Skin of body (tissue), 2 donors: ENCODE results near the genes DEDD2, TMEM145, TEX101 and ZNF230.

- RAMPAGE, long total RNA = no peak
Measured at GRCh38 chr19:42092041-42092767, 16.2 kb downstream of the ZNF574 start.

DNA sequence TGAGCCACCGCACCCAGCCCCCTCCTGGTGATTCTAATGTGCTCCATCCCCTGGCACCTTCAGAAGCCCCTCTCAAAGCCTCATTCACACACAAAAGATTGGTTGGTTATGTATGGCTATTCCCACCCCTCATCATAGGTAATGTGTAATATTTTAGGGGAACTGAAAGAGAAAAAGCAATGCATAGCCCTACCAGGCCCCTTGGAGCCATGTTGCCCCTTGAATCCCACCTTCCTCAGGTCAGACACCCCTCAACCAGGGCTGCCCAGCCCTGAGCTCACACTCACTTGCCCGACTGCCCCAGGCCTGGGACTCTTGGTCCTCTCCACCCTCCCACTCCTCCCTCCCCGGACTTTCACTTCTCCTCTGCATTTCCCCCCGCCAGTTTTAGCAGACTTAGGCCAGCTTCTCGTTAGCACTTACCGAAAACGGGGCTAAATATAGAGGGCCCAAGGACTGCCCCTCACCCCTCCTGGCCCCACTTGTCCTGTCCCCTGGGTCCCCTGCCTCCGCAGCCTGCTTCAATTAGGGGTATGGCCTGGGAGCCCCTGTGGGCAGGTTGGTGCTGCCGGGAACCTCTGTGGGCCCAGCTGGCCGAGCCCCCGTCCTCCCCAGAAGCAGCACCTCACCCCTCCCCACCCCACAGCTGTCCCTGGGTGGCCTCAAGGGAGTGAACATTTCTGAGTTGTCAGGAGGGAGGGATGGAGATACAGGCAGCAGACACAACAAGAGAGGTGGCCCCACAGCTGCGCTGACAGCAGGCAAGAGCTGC is 2.9 kb downstream of the POU2F2 start:
- RAMPAGE, long total RNA = no peak

DNA sequence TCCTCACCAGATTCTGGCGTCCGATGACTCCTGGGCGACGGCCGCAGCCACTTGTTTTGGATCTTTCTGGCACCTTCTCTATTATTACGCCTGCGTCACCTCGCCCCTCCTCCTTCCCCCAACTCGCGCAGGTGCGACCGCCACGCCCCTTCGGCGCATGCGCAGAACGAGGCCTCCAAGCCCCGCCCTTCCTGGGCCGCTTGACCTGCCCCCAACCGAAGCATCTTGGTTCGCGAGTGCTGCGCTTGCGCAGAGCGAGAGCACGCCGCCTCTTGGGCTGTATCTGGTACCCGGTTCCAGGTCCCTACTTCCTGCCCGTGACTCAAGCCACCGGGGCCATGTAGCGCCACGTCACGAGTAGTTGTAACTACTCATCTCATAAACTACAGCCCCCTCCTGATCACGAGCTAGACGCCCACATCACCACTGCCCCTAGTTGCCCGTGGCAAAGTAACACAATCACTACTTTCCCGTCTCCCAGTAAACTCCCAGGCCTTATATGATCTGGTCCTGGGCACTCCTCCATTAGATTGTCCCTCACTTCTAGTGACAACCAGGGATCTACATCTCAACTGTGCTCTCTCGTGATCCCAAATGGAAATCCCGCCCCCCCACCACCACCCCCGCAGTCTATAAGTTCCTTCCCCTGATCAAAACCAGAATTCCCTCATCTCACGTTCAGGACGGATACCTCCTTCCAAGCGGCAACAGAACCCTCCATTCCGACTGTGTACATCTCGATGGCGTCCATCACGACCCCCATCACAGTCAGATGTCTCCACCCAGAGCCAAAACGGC is at the start of gene DEDD2:
DEDD2 (minus strand) TSS at position 53 of the 798 bp plus-strand sequence.
- RAMPAGE, long total RNA = no peak

DNA sequence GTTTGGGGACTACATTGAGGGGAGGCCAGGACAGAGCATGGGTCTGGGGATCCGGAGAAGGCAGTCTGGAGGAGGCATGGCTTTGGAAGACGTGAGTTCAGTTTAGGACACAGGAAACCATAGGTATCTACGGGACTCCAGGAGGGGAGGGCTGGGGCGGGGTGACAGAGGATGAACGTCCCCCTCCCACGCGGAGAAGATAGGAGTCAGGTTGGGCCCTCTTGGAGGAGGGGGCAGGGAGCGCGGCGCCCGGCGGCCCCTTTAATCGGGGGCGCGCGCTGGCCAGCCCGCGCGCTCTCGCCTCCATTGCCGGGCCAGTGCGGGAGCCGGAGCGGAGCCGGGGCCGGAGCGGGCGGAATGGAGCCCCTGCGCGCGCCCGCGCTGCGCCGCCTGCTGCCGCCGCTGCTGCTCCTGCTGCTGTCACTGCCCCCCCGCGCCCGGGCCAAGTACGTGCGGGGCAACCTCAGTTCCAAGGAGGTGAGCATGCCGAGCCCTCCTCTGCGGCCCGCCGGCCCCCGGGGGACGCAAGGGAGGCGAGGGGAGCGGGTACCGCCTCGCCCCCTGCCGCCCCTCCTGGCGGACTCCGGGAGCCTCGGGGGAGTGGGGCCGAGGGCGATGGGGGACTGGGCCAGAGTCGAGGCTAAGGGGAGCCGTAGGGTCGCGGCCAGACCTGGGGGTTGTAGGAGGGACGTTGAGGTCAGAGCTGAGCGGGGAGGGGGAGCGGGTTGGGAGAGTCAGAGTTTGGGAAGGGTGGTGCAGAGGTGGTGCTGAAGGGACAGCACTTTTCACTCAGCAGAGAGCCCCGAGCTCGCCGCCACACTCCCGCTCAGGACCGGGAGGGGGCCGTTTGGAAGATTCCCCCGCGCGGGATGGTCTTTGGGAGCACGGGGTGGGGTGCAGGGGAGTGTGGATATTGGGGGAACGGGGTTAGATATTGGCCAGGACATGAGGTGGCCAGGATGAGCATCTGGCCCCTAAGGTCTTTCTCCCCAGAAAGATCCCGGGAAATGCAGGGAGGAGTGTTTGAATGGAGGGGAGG is at the start of gene TMEM145:
TMEM145 (plus strand) TSS at position 290 of the 1,039 bp plus-strand sequence.
- RAMPAGE, long total RNA = no peak

- RAMPAGE, long total RNA = no peak
Measured at GRCh38 chr19:42407938-42408764, 18.1 kb upstream of the CNFN start.

- RAMPAGE, long total RNA = no peak
Measured at GRCh38 chr19:43414771-43415041, at the start of gene TEX101. Gene TEX101, plus strand, starts transcription at chr19:43414890.

DNA sequence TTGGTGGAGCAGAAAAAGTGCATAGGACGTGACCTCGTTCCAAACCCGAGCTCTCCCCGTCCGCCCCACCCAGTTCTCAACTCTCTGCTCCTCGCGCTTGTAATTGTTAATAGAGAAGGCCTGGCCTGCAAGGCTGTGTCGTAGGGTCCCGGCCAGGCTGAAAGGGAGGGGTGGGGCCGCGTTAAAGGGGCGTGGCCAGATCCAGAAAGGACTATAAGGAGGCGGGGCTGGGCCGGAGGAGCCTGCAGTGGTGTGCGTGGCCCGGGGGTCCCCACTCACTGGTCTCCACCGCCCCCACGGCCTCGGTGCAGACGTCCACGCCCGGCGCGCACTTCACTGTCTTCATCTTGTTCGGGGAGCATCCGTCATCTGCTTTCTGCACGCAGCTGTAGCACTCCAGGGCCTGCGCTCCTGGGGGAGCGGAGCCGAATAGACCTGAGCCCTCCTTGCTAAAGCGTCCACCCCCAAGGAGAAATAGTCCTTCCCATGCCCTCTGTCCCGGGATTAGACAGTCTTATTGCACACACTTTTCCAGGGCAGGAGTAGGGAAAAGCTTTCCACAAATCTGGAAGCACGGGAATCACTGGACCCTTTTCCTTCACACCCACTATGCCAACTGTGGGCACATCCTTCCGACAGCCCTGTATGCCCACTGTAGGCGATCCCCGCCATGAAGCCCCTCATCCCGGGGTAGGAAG is 1.2 kb downstream of the LYPD3 start:
- RAMPAGE, long total RNA = no peak

DNA sequence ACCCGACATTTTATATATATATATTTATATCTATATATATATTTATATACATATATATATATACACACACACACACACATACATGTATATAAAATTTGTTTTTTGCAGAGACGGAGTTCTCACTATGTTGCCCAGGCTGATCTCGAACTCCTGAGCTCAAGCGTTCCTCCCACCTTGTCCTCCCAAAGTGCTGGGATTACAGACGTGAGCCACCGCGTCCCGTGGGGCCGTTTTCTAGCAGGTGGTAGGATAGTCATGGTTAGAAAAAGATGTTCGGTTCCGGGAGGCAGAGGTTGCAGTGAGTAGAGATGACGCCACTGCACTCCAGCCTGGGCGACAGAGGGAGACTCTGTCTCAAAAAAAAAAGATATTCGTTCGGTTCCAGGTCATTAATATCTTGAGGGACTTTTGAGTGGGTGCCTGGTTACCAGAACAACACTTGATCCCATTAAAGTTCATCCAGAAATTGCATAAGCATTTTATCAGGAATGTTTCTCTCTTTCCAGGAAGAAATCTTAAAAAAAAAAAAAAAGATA is 771 bp upstream of the ETHE1 start:
- RAMPAGE, long total RNA = no peak

GRCh38 chr19:43562290-43563369 is 12.7 kb downstream of the XRCC1 start:
- RAMPAGE, long total RNA = no peak

DNA sequence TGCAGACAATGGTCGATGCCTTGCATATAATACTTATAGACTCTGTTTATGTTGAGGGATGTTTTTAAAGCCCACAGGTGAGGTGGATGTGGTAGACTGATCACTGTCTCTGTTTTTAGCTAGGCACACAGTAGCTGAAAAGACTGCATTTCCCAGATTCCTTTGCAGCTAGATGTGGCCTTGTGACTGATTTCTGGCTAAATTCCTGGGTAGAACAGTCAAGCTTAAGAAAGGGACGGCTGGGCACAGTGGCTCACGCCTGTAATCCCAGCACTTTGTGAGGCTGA is 3.9 kb downstream of the ZNF576 start:
- RAMPAGE, long total RNA = no peak

- RAMPAGE, long total RNA = no peak
Measured at GRCh38 chr19:43634362-43634962, 5.2 kb downstream of the CADM4 start.

DNA sequence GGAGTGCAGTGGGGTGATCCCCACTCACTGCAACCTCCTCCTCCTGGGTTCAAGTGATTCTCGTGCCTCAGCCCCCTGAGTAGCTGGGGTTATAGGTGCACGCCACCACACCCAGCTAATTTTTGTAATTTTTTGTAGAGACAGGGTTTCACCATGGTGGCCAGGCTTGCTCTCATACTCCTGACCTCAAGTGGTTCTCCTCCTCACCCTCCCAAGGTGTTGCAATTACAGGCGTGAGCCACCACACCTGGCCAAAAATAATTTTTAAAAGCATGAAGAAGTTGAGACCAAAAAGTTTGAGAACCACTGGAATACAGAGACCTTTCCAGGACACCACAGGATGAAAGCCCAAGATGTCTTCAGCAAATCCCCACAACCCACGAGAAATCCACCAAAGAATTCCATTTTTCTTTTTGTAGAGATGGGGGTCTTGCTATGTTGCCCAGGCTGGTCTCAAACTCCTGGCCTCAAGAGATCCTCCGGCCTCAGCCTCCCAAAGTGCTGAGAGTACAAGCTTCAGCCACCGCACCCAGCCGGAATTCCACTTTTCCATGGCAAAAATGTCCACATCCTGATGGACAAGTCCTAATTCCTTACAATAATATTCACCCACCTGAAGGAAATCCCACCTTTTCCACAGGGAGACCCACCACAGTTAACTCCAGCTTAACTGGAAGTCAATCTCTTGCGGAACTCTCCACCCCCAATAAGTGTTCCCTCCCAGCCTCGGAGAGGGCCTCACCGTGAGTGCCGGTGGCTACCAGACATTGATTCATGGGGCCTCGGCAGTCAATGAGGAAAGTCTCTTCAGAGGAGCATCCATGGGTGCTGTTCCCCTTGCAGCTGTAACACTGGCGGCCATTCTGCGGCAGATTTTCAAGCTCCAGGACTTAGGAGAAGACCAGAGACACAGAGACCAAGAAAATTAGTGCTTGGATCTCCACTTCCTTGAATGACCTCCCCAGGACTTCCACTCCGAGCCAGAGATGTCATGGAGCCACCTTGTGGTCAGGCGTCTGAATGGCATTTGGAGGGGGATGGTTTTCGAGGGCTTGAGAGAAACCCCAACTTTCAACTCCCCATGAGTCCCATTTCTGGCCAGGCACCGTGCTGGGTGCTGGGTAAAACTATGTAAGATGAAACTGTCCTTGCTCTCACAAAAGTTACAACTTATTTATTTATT is 12.2 kb upstream of the CADM4 start:
- RAMPAGE, long total RNA = no peak

DNA sequence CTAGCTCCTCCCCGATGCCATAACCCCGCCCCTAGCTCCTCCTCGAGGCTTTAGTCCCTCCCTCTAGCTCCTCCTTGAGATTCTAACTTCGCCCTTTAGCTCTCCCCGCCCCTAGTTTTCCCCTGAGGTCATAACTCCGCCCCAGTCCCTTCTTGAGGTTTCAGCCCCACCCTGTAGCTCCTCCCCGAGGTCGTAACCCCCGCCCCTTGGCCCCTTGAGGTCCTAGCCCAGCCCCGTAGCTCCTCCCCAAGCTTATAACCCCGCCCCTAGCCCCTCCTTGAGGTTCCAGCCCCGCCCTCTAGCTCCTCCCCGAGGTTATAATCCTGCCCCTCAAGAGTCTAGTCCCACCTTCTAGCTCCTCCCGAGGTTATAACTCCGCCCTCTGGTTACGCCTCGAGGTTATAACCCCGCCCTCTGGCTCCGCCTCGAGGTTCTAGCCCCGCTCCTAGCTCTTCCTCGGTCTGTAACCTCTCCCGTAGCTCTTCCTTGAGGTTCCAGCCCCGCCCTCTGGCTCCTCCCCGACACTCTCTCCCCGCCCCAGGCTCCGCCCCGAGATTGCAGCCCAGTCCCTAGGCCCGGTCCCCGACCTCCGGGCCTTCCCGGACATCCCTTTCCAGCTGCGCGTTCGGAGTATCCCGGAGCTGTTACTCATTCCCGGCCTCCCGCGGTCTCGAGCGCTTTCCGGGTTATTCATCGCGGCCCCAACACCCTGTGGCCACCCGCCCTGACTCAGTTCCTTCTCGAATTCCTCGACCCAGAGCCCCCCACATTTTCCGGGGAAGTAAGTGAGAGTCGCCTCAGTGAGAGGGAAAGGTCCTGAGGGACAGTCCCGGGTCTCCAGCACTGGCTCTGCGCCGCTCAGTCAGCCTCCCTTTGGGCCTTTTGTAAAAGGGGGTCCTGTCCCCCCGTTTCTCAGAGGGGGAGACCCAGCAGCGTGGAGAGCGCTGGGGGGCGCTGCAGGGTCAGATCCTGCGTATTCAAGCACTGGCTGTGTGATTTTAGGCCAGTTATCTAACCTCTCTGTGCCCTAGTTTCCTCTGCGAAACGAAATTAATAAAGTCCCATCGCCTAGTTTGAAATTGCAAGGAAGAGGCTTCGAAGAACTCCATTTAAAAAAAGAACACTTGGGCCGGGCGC is 1.2 kb downstream of the PLAUR start:
- RAMPAGE, long total RNA = no peak

DNA sequence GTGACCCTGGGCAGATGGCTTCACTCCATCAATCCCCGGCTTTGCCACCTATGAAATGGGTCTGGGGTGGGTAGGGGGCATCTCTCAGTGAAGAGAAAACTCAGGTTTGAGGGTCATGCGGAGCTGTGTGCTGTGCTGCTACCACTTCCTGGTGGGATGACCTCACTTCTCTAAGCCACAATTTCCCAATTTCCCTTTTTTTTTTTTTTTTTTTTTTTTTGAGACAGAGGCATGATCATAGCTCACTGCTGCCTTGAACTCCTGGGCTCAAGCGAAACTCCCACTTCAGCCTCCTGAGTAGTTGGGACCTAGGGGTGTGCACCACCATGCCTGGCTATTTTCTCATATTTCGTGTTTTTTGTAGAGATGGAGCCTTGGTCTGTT is 4.7 kb upstream of the PLAUR start:
- RAMPAGE, long total RNA = no peak

- RAMPAGE, long total RNA = no peak
Measured at GRCh38 chr19:43798324-43799226, 3.7 kb downstream of the LYPD5 start.

DNA sequence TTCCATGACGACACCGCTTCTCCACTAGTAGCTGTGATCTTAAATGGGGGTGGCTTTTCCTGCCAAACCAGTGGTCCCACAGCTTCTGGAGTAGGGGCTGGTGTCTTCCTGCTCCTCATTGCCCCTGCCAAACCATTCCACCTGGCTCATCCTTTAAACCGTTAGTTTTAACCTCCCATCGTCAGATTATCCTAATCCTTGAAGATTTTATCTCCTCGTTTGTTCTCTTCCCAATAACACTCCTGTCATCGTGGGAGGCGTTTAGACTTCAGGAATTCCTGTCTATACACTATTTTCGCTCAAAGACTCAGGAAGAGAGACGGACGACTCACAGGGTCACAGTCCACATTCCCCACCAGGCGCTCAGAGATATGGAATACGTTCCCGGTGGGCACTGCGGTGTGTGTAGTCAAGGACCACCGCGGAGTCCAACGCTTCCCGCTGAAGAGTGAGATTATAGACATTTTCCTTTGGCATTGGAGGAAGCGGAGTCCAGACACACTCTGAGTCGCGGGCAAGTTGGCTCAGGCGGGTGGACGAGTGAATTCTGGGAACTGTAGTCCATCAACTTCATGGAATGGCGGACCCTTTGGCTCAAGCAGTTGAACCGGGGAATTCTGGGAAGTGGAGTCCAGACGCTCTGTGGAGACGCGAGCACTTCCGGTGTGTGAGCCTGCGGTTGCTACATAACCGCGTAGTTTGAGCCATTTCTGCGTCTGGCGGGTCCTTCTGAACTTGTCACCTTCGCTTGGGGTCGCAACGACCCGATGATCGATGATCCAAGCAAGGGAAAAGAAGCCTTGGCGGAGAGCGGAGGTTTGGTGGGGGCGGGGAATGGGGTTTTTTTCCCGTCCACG is at the start of gene ZNF230:
ZNF230 (plus strand) TSS at position 666 of the 857 bp plus-strand sequence.
- RAMPAGE, long total RNA = no peak

DNA sequence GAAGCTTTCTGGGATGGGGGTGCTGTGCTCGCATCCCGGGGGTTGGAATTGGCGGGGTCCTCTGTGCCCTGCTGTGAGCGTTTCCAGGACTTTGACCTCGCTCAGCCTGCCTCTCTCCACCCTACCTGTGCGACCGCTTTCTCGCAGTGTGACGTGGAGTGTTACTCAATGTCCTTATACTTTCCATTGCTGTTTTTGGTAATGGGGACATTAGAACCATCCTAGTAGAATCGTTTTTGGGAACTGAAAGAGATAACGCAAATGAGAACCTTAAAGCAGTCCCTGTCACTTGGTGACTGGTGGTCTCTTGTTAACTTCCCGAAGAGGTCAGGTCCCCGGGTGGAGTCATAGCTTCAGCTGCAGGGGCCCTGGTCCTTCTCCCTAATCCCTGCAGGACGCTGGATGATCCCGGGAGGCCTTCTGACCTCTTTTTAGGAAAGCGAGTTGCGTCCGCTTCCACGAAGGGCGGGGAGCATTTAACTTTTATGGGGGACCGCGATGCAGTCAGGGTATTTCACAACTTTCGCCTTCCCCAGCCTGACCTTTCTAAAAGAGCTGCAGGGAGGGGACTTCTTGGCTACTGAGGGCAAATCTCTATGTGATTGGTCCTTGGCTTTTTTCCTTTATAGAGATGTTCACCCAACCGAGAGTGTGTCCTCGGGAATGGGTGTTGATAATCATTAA is 534 bp downstream of the ZNF230 start:
- RAMPAGE, long total RNA = no peak

GRCh38 chr19:44571381-44571608 is 41.8 kb upstream of the CEACAM20 start:
- RAMPAGE, long total RNA = no peak

DNA sequence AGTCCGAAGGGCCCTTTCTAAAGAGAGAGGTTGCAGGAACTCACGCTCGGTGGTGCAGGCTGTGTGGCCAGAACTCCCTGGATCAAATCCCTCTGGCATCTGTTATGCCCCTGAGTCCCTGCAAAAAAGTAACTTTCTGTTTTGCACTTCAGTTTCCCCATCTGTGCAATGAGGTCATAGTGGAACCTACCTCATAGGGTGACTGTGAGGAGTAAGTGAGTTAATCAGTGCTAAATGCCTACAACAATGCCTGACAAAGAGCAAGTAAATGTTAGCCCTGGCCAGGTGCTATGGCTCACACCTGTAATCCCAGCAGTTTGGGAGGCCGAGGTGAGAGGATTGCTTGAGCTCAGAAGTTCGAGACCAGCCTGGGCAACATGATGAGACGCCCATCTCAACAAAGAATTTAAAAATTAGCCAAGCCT is 7.4 kb downstream of the IGSF23 start:
- RAMPAGE, long total RNA = no peak

DNA sequence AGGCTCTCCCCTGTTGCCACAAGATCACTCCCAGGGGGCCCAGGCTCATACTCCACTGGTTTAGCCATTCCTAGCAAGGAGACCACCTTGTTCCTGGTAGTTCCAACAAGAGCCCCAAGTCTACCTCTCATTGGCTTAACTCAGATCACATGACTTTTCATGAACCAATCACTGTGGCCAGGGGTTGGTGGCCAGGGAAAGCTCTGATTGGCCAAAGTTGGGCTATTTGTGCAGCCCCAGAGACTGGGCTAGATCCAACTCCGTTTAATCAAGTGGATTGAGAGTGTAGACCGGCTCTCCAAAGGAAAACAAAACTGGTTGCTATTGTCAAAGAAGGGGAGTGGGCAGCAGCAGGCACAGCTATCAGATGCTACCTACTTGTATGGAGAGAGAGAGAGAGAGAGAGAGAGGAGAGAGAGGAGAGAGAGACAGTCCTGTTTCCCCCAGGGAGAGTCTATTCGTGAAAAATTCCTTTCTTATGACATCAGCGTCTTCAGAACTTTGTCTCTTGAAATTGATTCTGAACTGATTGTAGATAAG is 5.8 kb downstream of the CEACAM19 start:
- RAMPAGE, long total RNA = no peak